Umbilical cord (tissue), 2 donors: ENCODE data around the gene SEMA4D.

DNA sequence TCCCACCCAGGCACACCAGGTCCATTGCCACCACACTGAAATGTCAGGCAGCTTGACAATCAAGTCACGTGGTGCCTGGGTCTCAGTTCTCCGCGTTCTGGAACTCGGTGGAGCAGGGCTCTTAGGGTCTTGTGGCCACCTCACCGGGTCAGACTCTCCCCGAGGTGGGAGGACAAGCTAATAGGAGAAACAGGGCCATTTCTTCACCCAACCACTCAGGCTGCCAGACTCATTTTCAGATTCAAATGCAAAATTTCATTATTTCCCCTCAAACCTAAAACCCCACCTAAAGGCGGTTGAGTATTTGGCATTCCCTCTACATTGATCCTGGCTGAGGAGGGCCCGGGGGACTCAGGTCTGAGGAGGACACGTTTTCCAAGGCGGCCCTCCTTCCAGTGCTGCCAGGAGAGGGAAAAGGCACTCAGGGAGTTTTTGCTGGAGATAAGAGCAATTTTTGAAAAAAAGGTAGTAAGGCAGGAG, 200.6 kb upstream of the GAS1 start:
- RAMPAGE, long total RNA, result no peak

DNA sequence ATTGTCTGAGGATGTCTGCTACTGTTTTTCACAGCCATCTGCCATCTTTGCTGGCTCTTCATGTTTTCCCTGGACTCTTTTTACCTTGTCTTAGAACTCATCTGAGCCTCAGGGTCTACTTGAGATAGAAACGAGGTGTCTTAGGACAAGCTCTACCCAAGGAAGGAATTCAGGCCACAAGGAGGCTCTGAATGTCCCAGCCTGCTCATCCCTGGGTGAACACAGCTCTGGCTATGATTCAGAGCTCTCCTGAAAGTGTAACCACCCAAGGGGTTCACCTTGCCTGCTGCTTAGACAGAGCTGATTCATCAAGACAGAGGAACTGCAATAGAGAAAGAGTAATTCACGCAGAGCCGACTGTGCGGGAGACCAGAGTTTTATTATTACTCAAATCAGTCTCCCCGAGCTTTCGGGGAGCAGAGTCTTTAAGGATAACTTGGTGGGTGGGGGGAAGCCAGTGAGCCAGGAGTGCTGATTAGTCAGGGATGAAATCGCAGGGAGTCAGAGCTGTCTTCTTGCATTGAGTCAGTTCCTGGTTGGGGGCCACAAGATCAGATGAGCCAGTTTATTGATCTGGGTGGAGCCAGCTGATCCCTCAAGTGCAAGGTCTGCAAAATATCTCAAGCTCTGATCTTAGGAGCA, 123.7 kb upstream of the DAPK1 start:
- RAMPAGE, long total RNA, result no peak

DNA sequence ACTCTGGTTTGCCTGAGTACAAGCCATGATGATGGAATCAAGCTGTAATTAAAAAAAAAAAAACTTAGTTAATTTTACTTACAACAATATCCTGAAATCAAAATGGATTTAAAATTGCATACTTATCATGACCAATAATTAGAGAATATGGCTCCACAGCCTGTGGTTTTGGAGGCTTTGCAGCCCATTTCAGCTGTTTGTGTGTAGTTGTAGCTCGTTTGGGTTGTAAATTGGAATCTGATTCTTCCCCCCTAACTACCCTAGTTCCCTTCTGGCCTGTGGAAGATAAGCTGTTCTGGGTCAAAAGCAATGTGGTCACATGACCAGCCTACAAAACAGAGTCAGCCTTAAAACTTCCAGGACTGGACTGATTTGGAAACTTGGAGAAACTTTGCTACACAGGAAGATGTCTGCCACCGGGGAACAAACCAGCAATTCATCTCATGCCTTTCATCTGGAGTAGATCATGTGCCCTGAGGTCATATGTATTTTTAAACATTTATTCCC, 83.8 kb downstream of the DAPK1 start:
- RAMPAGE, long total RNA, result no peak

DNA sequence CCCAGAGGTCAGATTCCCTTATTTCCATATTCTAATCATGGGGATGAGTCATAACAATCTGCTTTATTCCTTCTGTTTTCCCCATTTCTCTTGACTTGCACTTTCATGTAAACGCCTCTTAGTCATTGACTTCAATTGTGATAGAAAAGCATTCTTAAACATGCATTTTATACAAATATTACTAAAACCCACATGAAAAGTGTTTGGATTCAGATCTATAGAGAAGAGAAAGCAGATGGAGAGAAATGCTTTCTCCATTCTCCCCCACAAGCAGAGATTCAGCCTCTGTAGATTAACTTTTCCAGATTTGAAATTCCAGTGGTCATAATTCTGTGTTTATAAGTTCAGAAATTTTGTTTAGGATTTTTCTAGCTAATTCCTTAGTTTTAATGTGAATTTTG, 81.1 kb upstream of the CTSL start:
- RAMPAGE, long total RNA, result no peak

- RAMPAGE, long total RNA, result no peak
These were observed 67.2 kb downstream of the CTSL start for GRCh38 chr9:87792660-87794047.

DNA sequence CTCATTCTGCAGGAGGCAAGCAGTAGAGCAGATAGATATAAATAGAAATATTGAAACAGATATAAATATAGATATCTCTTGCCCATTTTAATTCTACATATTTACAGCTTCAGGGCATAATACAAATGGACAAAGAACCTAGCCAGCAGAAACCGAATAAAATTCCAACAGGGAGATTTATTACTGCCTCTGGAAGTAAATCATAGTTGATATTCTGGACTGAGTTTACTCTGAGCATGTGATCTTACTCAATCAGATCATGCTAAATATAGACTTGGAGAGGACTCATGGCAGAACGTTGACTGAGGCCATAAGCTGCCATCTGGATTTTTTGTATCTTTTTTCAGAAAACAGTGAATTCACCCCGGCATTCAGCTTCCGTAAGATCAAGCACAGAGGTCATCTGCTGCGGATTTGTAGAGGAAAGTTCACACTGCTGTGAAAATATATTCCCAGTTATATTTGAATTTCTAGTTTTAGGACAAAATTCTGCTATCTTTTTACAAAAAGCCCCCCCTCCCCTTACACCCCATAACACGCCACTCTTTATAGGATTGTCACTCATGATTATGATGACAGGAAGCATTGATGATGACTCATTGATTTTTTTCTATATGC, 70.5 kb downstream of the NXNL2 start:
- RAMPAGE, long total RNA, result no peak

- RAMPAGE, long total RNA, result no peak
These were observed 117.1 kb downstream of the NXNL2 start for GRCh38 chr9:88651826-88652789.

DNA sequence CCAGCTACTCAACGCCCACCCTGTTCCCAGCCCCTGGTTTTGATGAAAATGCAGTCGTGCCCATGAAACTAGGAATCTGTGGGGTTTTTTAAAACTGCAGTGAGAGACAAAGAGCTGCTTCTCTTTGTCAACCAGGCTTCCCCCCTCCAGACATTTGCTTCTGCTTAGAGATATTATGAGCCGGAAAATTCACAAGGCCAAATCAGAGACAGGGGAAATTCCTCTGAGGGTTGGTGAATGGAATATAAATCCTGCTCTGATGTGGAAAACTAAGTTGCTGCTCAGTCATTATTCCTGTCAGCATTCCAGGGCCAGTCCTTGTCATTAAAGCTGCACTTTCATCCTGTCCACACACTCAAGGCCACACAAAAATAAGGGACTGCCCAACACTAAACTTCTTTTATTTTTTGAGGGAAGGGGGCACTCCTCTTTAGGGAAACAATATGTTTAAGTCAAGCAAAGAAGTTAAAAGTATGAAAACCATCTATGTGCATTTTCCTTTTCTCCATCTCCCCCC, 119.1 kb upstream of the S1PR3 start:
- RAMPAGE, long total RNA, result no peak

GRCh38 chr9:89317691-89318312, 498 bp upstream of the SECISBP2 start:
- RAMPAGE, long total RNA, result no peak

DNA sequence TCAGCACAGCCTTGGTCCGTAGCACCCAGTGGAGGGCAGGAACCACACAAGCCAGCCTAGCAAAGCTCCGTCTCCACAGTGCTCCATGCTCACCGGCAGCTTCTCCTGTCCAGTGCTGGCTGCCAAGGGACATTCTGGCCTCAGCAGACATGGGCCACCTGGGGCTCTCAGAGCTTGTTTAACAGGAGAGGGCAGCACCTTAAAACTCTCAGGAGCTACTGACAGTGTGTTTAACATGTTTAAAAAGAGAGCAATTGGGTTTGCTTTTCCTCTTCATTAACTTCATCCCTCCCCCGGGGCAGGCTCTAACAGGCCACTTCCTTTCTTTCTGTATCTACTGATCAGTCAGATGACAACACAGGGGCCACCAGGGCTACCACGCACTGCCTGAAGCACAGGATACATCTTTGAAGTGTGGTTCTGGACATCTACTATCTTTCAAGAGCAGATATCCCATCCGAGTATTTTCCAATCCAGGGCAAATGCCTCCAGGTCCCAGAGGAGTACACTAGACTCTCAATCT, 57.1 kb downstream of the SECISBP2 start:
- RAMPAGE, long total RNA, result no peak

DNA sequence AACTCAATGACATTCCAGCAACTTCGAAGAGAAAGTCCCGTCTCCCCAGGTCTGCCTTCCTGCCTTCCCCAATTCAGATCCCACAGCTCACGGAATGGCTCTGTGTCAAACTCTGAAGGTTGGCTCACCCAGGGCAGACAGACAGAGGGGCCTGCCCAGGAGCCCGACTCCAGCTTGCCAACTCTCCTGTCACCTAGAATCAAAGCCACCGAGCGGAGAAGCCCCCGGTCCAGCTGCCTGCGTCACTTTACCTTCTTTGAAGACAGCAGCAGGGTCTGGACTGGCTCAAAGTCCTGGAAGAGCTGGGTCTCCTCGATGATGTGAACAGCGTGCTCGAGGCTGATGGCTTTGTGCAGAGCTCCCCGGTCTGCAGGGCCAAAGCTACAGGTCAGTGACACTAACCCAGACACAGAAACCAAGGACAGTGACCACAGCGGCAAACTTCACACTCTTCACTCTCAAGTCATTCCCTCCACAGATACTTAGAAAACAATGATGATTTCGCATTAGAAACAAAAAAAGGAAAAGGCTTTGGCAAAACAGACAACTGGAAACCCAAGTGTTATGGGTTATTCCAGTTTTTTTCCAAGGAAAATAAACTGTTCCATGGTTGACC, 67.9 kb downstream of the SECISBP2 start:
- RAMPAGE, long total RNA, result no peak

DNA sequence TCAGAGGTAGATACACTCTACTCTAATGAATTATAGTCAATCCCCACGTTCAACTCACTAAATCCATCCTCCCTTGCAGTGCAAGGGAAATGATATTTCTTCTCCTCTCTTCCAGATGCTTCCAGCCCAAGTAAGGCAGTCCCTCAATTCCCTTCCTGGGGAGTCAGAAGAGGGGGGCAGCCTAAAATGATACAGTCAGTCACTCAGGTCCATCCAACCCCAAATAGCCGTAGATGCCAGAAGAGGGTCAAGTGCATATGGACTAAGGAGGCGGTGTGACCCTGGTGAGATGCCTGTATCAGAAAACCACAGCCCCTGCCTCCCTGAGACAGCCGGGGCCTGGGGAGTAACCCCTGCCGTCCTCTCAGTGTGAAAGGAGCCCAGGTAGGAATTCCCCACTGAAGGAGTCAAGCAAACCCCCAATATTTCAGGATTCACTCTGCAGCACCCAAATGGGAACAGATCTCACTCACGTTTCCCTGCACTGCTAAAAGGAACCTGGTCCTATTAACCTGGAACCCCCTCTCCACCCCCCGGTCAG, 70.7 kb downstream of the SEMA4D start:
- RAMPAGE, long total RNA, result no peak

DNA sequence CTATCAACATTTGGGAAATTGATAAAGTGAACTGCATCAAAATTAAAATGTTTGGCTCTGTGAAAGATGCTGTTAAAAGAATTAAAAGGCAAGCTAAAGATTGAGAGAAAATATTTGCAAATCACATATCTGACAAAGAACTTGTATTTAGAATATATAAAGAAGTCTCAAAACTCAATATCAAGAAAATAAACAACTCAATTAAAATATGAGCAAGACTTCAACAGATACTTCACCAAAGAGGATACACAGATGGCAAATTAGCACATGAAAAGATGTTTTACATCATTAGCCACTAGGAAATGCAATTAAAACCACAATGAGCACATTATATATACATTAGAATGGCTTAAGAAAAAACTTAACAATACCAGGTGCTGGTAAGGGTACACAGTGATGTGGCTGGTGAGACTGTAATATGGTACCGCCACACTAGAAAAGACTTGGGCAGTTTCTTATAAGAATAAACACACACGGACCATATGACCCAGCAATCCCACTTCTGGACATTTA, 27.7 kb downstream of the SEMA4D start:
- RAMPAGE, long total RNA, result no peak

GRCh38 chr9:89497698-89498672, at the start of gene SEMA4D:
Gene SEMA4D (minus strand): TSS chr9:89498113.
- RAMPAGE, long total RNA, result no peak

GRCh38 chr9:89605625-89606510, 1.1 kb downstream of the GADD45G start:
- RAMPAGE, long total RNA, result no peak

DNA sequence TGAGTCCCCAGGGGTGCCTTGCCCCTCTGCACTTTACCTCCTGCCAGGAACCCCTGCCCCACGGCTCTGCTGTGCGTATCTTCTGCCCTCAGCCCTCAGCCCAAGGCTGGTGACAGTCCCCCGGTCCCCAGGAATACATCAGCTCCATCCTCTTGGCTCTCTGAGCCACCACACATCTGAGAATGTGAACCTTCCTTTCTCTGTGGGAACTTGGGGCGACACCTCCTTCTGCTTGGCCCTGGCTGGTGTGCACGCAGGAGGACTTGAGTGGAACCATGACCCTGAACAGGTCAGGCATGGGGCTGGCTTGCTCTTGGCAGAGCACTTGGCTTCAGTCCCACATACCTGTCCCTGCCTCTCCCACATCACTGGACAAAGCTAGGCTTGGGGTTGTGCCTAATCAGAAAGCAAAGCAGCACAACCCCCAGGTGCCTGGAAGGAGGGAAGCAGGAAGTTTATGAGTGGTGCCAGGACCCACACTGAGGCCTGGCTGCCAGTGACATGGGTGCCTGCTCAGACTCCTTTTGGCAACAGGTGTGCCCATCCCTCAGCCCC, 13.1 kb downstream of the GADD45G start:
- RAMPAGE, long total RNA, result no peak

DNA sequence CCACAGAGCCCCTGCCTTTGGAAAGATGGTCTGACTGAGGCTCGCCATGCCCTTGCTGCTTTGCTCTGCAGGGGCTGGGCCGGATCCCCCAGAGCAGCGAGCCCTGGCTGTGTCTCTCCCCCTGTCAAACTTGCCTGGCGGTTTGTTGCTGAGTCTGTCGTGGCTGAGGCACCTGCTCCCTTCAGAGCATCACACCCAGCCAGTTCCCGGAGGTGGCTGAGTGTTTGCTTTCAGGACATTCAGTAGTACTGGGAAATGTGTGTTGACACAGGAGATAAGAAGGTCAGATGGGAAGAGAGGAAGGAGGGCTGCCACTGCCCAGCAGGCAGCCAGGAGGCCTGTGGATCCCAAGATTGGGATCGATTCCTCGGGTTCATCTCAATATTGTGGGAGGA, 62.9 kb downstream of the GADD45G start:
- RAMPAGE, long total RNA, result no peak

DNA sequence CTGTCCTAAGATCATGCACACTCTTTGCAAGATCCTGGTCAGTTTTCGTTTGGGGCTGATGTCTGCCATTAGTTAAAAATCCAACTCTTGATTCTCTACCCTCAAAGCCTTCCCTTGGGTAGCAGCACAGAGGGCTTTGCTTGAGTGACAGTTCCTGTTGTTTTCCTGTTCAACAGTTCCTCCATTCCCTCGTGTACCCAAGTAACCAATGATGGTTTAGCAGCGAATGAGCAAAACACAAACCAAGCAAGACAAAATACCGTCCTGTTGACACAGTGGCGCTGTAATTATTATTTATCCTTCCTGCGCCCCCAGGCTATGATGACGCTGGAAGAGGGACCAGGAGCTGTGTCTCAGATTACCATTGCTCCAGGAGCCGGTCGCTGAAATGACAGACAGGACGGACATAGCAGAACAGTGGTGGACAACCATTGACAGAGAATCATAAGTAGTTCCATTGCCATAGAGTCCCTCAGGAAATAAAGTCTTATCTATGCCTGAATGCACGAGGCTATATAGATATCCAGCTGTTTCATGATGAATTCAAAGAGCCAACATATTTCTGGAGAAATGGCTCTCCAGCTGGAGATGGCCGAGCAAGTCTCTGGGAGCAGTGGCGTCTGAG, 154.8 kb downstream of the GADD45G start:
- RAMPAGE, long total RNA, result no peak

- RAMPAGE, long total RNA, result no peak
These were observed 281.7 kb downstream of the GADD45G start for GRCh38 chr9:89886572-89886898.

GRCh38 chr9:89993899-89994856, 389.4 kb downstream of the GADD45G start:
- RAMPAGE, long total RNA, result no peak